Measurements from ENCODE around the genes FEZ1 and CHEK1.

DNA sequence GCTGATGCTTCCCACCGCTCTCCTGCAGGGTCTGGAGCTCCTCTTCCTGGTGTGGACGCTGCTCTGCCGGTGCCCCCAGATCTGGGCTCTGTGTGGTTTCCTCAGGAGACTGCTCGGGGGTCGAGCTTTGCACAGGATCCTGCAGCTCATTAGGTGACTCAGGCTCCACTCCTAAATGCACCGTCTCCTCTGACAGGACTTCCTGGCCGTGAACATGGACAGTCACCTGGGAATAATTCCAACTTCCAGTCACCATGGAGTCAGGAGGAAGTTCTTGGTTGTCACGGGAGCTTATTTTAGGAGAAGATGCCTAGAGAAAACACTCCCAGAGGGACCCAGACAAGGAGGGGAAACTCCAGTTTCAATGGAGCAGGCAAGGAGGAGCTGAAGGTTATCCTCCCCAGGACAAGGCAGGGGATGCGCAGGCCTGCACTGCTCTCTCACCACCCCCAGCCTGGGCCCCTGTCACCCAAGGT is 11.8 kb downstream of the ZNF202 start:
- RRBS: no CpG with 5 or more reads among the region's 9 CpGs

- RRBS: no CpG with 5 or more reads among the region's 23 CpGs
Measured at GRCh38 chr11:124480928-124482205, 35.9 kb upstream of the OR8B8 start.

GRCh38 chr11:124670728-124671244 is 2.8 kb downstream of the SIAE start:
- RRBS: no CpG with 5 or more reads among the region's 5 CpGs

DNA sequence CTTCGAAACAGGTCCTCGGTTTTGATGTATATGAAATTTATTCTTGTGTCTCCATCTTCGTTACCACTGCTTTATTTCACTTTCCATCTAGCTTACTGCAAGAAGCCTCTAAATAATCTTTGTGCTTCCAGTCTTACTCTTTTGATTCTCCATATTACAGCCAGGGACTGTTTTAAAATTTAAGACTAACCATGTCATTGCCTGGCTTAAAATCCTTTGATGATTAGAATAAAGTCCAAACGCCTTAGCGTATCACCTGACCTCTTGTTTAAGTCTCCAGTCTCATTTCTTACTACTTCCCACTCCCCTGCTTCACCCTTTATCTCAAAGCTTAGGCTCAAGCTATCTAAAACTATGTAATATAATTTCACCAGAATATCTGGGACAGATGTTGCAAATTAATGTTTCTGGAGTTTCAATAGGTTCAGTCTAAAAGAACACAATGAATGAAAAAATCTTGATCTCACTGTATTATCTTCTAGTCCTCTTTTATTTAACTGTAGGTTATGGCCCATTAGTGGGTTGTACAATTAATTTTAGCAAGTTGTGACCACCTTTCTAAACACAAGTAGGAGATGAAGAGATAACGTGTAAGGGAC is 9.6 kb downstream of the MSANTD2 start:
- RRBS: no CpG with 5 or more reads among the region's 6 CpGs

GRCh38 chr11:124878704-124879464 is 13.7 kb downstream of the ROBO3 start:
- RRBS: no CpG with 5 or more reads among the region's 11 CpGs

DNA sequence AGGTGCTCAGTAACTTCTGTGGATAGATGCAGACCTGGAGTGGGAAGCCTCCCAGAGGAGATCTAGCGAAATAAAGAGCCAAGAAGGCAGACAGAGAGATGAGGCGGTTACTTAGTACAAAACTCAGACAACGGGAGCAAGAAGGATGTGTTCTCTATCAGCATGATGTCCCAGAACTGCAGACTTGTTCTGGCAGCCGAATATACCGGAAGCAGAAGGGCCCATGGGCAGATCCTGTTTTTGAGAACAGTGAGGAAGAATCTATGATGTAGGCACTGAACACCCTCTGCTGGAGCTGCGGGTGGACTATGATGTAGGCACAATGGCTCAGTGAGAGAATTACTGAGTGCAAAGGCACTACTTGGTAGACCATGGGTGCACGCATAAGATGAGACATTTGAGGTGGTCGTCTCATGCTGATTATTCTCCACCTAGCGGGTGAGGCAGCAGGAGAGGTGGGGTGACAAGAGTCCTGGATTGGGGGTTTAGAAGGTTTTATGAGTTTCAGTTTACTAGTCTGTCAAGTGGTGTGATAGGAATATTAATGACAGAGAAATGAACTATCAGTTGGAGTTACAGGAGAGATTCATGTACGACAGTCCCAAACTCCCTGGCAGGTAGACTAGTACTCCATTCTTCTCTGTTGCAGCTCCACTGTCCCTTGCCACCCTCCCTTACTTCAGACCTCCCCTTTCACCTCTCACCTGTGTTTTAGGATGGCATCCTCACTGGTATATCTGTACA is 4.5 kb downstream of the ROBO4 start:
- RRBS: no CpG with 5 or more reads among the region's 10 CpGs

DNA sequence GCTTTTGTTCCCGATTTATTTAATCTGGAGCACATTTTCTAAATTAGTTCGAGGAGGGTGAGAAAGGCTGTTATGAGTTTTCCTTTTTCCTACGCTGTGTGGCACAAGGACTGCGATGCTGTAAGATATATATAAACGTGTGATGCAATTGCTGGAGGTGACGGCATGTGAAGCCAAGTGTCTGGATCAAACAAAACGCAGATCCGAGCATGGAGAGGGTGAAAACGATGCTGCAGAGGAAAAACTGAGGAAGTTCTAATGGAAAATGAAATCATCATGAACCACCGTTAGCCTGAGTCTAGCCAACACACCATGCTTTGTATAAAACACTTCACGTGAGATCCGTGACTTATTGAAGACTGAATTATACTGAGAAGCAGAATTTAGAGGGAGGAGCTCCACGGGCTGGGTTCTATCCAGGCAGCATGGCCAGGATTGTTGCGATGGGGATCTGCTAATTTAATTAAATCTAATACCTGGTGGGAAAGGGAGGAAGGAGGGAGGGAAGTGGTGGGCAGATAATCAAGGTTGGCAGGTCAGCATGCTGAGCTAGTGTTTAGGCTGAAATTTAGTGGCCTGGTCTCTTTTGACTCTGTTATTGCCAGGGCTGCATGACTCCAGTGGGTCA is 4.5 kb downstream of the PKNOX2 start:
- RRBS: no CpG with 5 or more reads among the region's 14 CpGs

GRCh38 chr11:125489185-125489760 is 6.8 kb downstream of the FEZ1 start:
- RRBS: no CpG with 5 or more reads among the region's 15 CpGs

DNA sequence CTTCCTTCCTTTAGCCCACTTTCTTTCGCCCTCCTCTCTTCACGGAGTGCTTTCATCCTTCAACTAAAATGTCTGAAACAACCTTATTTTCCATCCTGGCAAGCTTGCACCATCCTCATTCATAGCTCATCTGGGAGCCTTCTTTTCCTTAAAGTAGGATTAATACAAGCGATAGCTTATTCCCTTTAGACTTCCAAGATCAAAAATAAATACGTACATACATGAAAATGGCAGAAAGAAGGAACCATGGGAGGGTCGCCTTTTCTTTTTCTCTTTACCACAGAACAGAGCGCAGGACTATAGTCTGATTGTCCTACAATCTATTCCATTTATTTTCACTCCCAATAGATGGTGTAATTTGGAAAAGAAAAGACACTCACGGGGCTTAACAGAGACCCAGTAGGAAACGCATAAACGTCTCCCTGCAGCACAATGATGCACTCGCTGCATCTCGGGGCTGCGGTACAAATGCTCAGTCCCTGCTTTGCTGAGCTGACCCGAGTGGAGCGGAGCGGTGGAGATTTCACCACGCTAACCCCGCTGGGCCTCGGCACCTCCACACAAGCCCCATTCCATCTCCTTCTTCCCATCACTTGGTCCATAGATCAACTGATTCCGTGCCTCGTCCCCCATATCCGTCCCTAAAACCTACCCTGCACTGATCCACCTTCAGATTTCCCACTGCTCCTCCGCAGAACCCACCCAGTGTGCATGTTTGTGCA is 1.6 kb downstream of the FEZ1 start:
- RRBS: no CpG with 5 or more reads among the region's 22 CpGs

DNA sequence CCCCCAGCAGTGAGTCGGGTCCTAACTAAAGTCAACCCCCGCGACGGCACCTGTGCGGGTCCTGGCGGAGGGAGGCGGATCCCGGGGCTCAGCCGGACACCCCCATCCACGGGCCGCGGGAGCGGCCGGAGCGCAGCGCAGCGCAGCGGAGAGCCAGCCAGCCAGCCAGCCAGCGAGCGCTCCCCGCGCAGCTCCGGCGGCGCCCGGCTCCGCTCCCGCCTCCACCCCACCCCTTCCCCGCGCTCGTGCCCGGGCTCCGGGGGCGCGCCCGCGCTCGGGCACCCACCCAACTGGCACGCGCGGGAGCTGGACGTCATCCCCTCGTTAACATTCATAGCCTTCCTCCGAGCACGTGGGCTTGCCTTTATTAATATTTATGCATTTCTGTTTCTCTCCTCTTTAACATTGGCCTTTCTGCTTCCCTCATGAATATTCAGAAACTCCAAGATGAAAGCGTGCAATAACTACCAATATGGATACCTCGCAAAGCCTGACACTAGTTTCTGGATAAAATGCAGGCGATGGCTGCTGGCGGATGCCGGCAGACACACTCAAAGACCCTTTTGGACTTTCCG is at the start of gene FEZ1:
Gene FEZ1 (minus strand): TSS at position 195 of the 575 bp plus-strand sequence.
- RRBS: 5% methylated on average over 17 of the region's 51 CpGs

DNA sequence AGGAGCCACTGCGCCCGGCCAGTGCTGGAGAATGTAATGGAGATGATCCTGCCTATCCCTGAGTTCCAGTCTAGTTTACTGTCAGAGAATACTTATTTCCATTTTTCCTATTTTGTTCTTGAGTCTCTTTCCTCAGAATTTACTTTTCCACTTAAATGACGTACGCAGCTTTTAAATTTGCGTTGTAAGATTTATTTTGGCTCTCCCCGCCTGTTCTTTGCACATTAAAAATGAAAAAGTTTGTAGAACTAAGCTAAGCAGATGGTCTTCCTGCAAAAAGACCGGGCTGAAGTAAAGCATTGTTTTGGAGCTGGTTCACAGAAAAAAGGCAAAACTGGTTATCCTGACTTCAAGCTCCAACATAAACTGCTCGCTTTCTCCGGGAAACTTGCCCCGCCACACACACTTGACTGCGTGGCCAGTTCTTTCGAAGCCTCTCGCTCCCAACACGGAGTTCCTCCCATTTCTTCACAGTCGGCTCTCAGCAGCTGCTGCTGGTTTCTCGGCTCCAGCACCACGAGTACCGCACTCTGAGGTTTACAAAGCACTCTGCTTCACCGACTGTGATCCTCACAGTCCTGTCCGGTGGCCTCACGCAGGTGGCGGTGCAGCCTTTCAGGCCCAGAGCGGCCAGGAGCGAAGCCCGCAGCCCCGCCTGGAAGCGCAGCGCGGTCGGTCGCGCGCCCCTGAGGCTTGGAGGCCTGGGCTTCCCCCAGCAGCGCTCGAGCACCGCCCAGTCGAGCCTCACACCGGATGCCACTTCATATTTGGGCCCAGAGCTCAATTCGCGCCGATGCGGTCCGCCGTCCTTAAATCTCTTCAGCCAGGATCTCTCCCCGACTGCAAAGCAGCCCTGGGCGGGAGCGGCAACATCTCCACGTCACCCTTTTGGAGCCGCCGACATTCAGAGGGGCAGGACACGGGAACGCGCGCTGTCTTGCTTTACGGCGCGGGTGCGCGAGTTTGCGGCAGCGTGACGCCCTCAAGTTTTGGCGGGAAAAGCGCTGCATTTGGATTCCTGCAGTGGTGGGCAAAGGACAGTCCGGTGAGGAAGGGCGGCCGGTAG is at the start of gene CHEK1:
Gene CHEK1 (plus strand): TSS at position 196 of the 1,066 bp plus-strand sequence.
- RRBS: 9% methylated on average over 3 of the region's 67 CpGs

GRCh38 chr11:125626880-125627289 is 1.9 kb downstream of the CHEK1 start:
- RRBS: no CpG with 5 or more reads among the region's 3 CpGs

- RRBS: 19% methylated on average over 4 of the region's 20 CpGs
Measured at GRCh38 chr11:125941447-125942411, 4.1 kb upstream of the VSIG10L2 start.

DNA sequence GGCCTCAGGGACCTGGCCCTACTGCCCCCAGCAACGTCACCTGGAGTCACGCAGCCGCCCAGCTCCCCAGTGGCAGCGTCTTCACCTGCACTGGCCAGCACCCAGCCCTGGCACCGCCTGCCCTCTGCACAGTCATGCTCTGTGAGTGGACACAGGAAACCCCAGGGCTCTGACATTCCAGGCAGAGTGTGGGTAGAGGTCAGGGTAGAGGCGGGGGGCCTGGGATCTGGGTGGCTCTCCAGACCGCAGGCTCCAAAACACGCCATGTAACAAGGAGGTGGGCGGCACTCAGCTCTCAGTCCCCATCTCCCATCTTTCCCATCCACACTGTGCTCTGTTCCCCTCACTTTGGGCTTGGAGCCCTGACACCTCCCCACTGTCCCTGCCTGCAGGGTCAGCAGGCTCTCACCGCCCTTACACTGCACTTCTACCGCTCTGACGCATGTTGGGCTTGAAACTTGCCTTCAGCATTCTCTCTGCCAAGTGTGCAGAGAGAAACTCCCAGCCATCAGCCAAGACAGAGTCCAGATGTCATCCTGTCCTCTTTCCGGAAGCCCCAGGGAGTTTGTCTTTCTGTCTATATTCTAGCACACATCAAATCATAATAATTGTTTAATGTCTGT is 5.3 kb downstream of the VSIG10L2 start:
- RRBS: no CpG with 5 or more reads among the region's 13 CpGs

DNA sequence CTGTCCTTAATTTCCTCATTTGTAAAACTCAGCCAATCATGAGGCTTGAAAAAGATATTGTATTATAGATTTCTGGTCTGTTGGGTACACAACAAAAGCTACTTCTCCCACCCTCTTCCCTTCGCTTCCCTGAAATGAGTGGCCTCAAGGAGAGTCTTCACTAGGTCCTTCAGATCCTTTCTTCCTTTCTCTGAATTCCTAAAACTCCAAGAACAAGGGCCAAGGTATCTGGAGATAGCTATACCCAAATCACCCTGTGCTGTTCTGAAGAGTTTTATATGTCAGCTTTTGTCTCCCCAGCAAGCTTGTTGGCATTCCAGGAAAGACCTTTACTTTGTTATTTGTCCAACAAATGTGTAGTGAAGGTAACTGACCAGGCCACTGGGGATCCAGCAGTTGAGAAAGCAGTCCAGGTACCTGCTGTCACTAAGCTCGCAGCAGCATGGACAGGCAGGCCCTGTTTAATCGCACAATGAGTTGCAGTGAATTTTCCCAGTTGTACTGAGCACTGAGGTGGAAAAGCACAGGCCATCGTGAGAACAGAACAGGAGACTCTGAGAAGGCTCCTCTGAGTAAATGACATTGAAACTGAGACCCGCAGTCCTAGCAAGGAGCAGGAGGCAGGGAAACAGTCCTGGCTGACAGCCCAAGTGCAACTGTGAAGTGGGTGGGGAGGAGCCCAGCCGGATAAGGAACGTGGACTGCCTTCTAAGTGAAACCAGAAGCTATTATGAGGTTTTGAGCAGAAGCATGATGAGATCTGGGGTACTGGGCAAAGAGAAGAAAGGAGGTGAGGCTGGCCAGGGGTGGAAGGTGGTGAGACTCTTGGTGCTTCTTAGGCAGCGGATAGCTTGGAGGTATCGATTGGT is 39.7 kb upstream of the CDON start:
- RRBS: no CpG with 5 or more reads among the region's 9 CpGs

DNA sequence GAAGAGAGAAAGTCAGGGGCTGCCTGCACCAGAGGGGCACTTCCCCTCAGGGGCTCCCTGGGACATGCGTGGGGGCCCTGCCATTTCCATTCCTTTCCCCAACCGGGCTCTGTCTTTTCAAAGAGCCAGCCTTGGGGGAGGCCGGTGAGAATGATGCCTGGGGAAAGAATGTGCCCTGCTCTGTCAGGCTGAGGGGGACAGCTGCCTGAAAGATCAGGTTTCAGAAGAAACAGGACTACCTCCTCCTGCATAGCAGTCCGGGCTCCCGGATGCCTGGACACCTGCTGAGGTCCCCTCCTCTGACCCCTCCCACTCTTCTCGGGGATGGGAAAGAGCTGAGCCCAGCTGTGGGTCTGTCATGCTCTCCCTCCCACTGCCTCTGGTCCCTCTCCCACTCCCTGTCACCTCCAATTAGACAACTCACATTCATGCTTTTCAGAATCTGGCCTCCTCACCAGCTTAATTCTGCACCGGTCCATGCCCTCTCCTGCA is 41.7 kb upstream of the CDON start:
- RRBS: 68% methylated on average over 2 of the region's 7 CpGs

- RRBS: no CpG with 5 or more reads among the region's 5 CpGs
Measured at GRCh38 chr11:126148276-126148807, 63.1 kb downstream of the RPUSD4 start.

GRCh38 chr11:126214762-126215299 is 3.2 kb downstream of the FAM118B start:
- RRBS: no CpG with 5 or more reads among the region's 7 CpGs

DNA sequence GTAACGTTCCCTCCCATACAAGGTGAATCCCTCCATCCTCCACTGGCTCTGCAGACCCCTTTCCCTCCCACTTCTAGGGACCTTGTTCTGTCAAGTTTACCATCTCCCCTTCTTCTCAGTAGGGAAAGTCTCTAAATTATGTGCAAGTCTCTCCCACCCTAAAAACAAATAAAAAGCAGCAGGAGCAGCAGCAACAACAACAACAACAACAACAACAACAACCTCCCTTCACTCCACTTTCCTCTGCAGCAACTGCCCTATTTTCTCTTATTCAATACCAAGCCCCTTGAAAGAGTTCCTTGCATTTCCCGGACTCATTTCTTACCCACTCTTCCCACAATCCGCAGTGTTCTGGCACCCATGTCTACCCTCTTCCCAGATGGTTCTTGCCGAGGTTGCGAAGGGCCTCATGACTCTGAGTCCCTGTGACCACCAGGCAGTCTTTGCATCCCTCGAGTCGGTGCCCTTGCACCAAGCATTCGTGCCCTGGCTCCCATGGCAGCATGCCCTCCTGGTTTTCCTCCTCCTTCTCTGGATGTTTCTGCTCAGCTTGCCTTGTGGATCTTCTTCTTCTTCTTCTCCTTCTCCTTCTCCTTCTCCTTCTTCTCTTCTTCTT is 77.9 kb downstream of the KIRREL3 start:
- RRBS: no CpG with 5 or more reads among the region's 8 CpGs

DNA sequence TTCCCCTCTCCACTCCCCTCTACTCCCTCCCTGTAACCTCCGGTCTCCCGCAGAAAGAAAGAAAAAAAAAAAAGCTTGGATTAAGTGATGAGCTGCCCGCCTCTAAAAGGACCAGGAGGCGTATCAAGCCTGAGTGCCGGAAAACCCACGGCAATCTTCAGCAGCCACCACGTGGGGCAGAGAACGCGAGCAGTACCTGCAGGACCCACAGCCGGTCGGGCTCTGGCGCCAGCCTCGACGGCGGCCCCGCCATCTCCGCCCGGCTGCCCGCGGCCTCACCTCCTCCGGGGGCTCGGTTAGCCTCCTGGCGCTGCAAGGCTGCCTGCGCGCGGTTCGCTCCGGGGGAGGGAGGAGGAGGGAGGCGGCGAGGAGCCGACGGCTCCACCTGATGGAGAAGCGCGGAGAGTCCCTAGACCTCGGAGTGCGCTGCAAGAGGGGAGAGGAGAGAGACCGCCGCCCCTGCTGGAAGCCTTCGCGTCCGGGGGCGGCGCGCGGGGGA is 2.5 kb upstream of the KIRREL3 start:
- RRBS: 6% methylated on average over 25 of the region's 45 CpGs